Left lobe of liver (tissue), 1 donor: Measurements from ENCODE around the genes GPAM and ACSL5.

DNA sequence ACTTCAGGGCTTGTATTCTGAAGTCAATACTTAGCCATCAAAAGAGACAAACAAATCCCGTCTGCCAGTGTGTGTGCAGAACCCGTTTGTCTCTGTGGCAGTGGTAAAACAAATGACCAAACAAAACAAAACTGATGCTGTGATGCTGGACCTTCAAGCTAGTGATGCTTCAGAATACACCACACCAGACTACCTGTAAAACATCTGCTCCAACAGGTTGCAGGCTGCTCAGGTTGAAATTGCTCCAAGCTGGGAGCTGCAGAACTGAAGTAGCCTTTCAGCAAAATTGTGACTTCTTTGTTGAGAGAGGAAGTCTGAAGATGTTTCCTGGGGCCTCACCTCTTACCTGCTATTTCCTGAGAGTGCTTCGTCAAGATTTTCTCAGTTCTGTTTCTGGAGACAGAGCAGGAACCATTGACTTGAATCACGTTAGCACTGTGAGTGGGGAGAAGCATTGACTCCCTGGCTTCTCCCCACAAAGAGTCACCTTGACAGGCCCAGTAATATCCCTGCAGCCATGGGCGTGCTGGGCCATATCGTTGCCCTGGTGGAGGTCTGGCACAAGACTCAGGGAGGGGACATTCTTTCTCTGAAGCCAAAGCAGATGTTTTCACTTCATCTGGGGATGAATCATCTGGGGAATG, 80.1 kb downstream of the RBM20 start:
- PRO-cap: no peak

- PRO-cap: no peak
These were observed 67.8 kb upstream of the PDCD4 start for GRCh38 chr10:110803842-110804383.

- PRO-cap: no peak
These were observed 63.2 kb upstream of the PDCD4 start for GRCh38 chr10:110808561-110808982.

DNA sequence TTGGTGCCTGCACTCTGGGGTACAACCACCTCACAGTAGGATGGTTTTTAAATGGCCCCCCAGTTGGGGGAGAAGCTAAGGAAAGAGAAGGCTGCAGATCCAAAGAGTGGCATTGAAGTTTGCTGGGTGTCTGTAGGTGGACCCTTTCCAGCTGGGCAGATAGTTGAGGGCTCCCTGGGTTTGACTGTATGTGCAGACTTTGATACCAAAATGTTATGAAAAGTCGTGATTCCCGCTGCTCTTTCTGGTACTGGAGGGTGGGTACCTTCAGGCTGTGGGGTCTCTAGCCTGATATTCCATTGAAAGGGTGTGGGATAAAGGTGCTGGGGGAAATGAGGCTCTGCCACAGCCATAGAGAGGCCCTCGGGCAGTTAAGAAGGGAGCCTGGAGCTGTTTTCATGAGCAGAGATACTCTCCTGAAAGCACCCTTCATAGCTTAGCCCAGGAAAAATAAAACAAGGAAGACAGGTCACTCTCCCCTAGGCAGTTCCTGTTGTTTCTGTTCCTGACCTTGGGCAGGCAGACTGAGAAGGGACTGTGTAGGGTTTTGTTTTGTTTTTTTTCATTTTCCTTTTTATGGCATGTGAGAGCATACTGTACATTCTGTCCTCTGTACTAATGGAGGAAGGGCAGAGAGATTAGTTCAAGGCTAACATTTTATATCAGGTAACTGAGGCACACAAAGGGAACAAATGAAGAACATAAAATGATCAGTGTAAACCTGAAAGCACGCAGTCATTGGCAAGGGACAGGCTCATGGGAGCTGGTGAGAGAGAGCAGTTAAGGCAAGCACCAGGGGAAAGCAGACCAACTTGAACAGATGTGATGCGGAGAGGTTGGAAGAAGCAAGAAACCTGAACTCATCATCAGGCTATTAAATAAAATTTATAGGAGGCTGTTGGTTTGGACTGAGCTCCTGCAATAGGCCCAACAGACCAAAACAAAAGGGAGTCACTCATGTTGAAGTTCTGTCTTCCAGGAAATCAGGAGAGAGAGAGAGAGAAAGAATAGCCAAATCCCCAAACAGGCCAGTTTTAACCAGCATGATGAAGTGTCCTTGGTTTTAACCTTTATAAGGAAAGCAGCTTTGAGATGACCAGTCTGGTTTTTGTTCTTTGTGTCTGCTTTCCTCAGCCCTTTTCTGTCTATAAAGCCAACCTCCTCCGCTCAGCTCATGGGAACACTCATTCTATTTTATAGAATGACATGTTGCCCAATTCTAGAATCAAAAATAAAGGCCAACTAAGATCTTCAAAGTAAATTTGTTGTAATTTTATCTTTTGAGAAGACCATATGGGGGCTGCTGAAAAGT, 34.3 kb upstream of the PDCD4 start:
- PRO-cap: no peak

GRCh38 chr10:110845615-110846347, 25.9 kb upstream of the PDCD4 start:
- PRO-cap: no peak

GRCh38 chr10:110862302-110862932, 9.3 kb upstream of the PDCD4 start:
- PRO-cap: no peak

DNA sequence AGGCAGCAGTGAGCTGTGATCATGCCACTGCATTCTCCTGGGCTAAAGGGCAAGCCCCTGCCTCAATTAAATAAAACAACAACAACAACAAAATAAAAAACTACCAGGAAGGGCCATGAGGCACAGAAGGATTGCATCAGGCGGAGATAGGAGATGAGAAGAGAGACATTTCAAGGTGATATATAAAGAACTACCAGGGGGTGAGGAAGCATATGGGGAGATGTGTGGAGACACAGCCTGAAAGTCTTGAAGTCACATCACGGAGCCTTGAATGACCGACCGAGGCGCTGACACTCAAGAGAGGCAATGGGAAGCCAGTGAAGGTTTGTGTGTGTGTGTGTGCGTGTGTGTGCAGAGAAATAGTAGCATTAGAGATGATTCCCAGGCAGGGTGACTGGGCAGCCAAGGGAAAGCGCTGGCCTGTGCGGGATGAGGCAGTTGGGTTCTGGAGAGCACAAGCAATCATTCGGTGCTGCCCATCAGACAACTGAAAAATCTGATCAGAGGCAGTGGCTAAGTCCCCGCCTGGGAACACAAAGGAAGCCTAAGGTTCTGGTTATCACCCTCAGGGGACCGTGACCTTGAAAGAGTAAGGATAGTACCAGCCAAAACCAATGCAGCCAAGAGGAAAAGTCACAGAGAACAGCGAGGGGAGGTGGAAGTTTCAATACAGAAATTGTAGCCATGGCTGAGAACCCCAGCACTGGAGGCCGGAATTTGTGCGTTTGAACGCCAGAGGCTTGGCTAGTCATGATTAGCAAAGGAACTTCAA, 987 bp upstream of the PDCD4 start:
- PRO-cap: no peak

DNA sequence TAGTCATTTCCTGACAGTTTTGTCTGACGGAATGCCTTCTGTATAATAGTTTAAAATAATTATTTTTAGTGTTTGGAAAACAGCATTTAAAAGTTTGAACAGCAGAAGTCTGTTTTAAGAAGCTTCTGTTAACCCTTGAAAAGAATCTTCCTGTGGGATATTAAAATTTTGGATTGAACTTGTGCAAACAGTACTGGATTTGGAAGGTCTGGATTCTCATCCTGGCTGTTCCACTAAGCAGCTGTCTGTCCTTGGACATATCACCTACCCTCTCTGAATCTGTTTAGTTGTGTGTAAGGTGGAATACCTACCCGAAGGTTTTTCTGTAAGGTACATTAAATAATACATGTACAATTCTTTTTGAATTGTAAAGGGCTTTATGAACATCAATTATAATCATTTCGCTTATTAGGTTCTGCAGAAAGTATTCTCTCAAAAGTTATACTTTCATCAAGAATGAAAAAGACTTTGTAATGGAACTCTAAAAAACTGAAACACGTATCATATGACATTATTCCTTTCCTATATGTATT, 2.2 kb downstream of the PDCD4 start:
- PRO-cap: no peak

GRCh38 chr10:110894259-110894567, 22.5 kb downstream of the PDCD4 start:
- PRO-cap: no peak

DNA sequence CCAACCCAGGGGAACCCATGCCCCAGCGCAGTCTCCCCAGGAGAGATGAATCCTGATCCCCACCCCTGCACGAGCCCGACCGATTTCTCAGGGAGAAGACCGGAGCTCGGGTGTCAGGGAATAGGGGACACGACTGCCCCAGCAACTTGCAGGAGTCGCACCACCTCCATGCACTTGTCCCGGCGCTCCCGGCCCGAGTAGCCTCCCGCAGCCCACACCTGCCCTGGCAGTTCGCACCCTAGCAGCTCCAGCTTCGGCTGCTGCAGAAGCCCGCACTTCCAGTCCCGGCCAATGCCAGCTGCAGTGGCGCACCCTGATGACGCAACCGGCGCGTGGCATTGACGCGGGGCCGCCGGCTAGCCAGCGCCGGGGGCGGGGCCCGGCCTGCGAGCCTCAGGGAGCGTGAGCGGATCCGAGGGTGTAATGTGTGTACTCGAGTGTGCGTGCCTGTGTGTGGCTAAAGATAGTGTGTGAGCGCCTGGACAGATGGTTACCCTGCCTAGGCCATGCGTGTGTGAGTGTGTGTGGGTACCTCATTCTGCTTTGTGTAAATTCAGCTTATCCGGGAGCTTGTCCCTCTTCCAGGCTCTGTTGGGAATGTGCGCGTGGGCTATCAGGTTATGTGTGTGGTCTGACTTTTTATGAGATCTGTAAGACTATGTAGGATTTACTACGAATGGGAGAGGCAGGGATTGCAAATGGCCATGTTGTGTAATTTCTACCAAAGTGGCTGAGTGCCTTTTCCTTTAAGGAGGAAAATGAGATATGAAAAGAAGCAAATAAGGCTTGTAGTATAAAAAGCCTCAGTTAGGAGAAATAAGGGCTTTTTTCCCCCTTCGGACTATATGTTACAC, at the start of gene GPAM:
TSS of gene GPAM (minus strand) at position 310 of the 854 bp plus-strand sequence.
- PRO-cap: unidirectional peak, minus-strand start at position 299 of the sequence

GRCh38 chr10:112275445-112276372, 7.5 kb upstream of the TECTB start:
- PRO-cap: bidirectional peak, plus-strand start at chr10:112275615, minus-strand start at chr10:112275536; bidirectional peak, plus-strand start at chr10:112276111, minus-strand start at chr10:112275954

GRCh38 chr10:112335757-112336215, 38.1 kb upstream of the ACSL5 start:
- PRO-cap: unidirectional peak, plus-strand start at chr10:112336061

DNA sequence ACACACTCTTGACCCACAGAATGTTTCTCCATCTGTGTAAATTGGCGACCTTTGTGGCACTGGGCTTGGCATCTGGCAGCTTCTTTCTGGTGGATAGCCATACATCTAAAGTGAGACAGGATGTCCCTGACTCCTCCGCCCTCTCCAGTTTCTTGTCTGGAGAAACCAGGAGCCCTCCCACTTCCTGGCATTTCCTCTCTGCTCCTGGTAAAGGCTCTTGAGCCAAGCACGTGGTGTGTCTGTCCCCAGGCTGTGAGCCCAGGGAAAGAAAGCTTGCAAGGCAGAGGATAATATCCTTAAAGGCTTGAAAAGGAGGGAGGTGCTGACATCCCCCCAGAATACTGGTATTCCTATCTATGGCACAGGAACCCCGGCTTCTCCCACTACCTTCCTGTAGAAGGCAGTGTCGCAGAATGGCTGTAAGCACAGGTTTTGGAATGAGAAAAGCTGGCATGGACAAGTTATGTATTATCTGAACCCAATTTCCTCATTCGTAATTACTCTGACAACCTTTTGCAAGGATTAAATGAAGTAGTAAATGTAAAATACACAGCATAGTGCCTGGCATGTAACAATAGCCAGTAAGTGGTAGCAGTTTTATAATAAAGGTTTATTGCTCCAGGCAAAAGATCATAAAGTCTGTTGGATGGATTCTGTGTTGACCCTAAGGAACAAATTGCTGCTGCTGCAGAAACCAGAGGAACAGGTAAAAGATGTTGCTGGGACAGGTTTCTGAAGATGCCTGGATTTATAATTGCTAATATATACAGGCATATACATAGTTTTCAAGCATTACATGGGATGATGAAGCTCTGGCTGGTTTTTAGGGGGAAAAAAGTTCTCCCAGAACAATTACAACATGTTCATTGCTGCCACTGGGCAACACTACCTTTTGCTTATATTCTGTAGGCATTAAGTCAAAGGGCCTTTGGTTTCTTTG, 11.7 kb upstream of the ACSL5 start:
- PRO-cap: no peak

- PRO-cap: no peak
These were observed 1.8 kb upstream of the ACSL5 start for GRCh38 chr10:112372114-112372548.

GRCh38 chr10:112373721-112374319, at the start of gene ACSL5:
Gene ACSL5, plus strand, starts transcription at chr10:112374116.
- PRO-cap: unidirectional peak, plus-strand start at chr10:112374158

- PRO-cap: no peak
These were observed 11.3 kb downstream of the ACSL5 start for GRCh38 chr10:112385057-112385690.

GRCh38 chr10:112652359-112652707, 205.3 kb downstream of the VTI1A start:
- PRO-cap: no peak

DNA sequence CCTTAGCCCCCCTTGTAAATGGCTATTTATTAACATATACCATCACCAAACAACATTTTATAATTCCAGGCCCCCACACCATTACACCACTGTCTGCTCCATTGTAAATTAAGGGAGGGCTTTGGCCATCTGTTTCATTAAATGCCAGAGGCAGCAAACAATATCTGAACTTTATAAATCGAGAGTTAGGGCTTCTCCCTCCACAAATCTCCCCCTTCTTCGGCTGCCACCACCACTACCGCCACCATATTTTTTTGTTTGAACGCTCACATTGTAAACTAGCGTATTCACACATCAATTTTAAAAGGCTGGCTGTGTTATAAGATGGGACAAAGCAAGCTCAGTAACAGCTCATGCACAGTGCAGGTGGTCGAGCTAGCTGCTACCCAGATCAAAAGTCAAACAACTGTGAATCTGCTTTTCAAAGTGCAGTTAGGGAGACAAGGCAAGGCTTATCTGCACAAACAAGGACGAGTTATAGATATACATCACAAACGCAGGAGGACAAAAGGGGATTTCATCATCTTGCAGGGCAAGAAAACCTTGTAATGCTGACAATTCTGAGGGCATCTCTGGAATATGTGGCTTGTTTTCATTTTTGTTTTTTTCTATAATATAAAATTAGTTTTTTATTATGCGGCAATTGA, 231.5 kb downstream of the VTI1A start:
- PRO-cap: no peak

- PRO-cap: no peak
These were observed 37.5 kb upstream of the TCF7L2 start for GRCh38 chr10:112912345-112913112.

DNA sequence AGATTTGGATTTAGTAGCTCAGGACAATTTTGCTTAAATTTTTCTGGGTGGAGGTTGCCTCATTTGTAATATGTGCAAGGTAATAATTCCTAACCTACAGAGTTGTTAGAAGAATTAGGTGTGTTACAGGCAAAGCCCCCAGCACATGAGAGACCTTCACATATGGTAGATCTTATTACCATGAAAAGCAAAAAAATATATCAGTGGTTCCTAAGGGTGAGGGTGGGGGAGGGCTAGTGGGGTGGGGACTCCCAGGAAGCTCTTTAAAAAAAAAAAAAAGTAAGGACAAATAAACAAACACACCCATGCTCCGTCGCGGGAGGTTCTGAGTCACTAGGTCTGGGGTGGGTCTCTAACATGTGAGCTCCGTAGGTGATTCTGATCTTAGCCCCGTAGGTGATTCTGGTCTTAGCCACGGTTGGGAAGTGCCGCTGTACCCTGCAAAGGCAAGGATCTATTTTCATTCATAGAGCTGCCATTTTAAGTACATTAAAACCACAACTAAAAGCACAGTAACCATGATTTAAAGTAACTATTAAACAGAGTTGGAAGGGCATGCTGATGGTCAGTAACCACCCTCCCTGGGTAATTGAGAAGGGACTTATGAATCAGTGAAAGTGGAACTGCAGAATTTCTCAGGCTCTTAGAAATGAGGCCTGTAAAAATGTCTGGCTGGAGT, 34.5 kb upstream of the TCF7L2 start:
- PRO-cap: unidirectional peak, plus-strand start at position 411 of the sequence